Gastroesophageal sphincter (tissue), 4 donors: ENCODE measurements around a stretch of chr17.

DNA sequence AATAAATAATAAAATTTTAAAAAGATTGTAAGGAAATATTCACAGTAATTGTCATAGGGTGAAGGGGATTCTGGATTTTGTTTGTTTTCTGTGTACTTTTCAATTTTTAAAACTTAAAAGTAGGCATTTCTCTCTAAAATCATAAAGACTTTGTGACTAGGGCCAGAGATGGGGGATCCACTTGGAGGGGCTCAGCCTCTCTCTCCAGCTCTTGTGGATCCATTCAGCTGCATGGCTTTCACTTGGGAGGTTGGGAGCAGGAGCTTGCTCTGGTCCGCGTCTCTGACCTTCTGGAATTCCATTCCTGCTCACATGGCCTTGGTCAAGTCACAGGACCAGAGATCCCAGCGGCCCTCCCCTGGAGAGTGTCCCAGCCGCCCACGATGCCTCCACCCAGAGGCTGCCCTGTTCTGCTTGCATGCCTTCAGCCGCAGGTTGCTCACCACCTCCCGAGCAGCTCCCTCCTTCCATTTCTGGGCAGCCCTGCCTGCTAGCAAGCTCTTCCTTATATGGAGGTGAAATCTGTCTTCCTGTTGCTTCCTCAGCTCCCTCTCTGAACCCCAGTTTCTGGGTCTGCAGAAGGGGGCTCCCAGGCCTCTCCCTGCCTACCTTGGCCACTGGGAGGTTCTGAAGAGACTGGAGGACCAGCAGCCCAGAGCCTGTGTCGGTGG is 32.5 kb downstream of the RAI1 start:
- PRO-cap, result unidirectional peak, minus-strand start at position 402 of the sequence
- RAMPAGE, long total RNA, 4 experiments, result no peak in any of the 4 experiments

GRCh38 chr17:17782635-17783067 is 54.1 kb downstream of the SREBF1 start:
- PRO-cap, result no peak
- RAMPAGE, long total RNA, 4 experiments, result no peak in any of the 4 experiments

DNA sequence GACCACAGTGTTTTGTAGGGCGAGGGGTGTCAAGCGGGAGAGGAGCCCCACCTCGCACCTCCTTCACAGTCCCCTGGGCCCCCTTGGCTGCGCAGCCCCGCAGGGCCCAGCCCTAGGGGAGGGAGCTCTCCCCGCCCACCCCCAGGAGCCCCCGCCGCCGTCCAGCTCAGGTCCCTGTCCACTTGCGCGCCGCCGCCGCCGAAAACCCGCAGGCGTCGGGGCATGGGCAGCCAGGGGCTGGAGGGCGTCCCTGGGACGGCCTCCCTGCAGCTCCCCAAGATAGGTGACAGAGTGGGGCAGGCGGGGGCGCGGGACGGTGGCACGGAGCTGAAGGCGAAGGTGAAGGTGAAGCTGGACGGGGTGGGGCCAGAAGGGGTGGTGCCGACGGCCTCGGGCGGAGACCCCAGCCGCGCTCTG is 27.3 kb downstream of the SREBF1 start:
- PRO-cap, result no peak
- RAMPAGE, long total RNA, 4 experiments, result no peak in any of the 4 experiments

DNA sequence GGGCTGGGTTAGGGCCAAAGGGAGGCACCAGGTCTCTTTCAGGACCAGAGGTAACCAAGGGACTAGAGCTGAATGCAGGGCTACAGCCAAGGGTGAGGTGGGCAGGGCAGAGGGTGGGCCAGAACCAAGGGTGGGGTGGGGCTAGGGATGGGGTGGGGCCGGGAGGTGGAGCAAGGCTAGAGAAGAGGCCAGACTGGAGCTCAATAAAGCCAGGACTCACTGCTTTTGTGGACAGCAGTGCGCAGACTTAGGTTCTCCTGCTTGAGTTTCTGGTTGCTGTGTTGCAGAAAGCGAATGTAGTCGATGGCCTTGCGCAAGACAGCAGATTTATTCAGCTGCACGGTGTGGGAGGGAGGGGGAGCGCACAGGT is 18.8 kb downstream of the SREBF1 start:
- PRO-cap, result no peak
- RAMPAGE, long total RNA, 4 experiments, result no peak in any of the 4 experiments

GRCh38 chr17:17837278-17837821 is 564 bp upstream of the SREBF1 start:
- PRO-cap, result bidirectional peak, plus-strand start at chr17:17837671, minus-strand start at chr17:17837513
- RAMPAGE, long total RNA, 4 experiments, result no peak in any of the 4 experiments

GRCh38 chr17:17924911-17925768 is 47.1 kb downstream of the TOM1L2 start:
- PRO-cap, result no peak
- RAMPAGE, long total RNA, 4 experiments, result no peak in any of the 4 experiments

GRCh38 chr17:18067179-18067748 is 20.5 kb upstream of the DRG2 start:
- PRO-cap, result no peak
- RAMPAGE, long total RNA, 4 experiments, result no peak in any of the 4 experiments

DNA sequence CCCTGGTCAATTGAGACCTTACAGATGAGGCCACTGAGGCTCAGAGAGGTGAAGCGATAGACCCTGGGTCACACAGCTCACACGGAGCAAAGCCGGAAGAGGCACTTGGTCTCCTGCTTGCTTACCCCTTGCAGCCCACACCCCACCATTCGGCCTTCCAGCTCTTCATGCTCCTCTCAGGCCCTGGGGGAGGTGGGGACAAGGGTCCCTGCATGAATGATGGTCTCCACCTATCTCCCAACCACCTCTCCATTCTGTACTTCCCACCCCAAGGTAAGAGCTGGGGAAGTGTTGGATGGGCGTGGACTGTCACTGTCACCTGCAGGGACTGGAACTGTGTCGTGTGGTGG is 5.2 kb upstream of the ALKBH5 start:
- PRO-cap, result no peak
- RAMPAGE, long total RNA, 4 experiments, result no peak in any of the 4 experiments

GRCh38 chr17:18188116-18188892 is 4.7 kb downstream of the ALKBH5 start:
- PRO-cap, result no peak
- RAMPAGE, long total RNA, 4 experiments, result no peak in any of the 4 experiments

DNA sequence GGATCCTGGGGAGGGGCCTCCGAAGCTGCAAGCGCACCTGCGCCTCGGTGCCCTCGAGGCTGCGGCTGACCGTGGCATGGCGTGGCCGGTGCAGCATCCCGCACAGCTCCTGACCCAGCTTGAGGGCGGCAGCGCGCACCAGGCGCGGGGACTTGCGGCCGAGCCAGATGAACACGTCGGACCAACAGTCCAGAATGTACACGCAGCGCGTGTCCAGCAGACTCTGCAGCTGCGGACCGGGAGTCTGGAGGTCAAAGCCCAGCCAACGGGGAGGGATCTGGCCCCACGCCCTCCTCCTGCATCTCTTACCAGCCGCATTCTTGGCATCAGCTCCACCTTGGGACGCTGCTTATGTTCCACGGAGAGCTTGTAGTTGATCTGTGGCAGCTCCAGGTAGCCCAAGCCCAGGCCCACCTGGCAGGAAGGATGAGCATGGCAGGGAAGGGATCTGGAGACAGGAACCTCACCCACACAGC is 10.9 kb downstream of the FLII start:
- PRO-cap, result unidirectional peak, minus-strand start at position 225 of the sequence
- RAMPAGE, long total RNA, 4 experiments, result no peak in any of the 4 experiments

GRCh38 chr17:18855684-18856498 is 2.0 kb upstream of the PRPSAP2 start:
- PRO-cap, result bidirectional peak, plus-strand start at chr17:18856341, minus-strand start at chr17:18856170
- RAMPAGE, long total RNA, 4 experiments, result no peak in any of the 4 experiments

GRCh38 chr17:18981259-18982587 is 22.8 kb downstream of the FAM83G start:
- PRO-cap, result no peak
- RAMPAGE, long total RNA, 4 experiments, result no peak in any of the 4 experiments

GRCh38 chr17:19002966-19003646 is 1.5 kb downstream of the FAM83G start:
- PRO-cap, result no peak
- RAMPAGE, long total RNA, 4 experiments, result no peak in any of the 4 experiments

DNA sequence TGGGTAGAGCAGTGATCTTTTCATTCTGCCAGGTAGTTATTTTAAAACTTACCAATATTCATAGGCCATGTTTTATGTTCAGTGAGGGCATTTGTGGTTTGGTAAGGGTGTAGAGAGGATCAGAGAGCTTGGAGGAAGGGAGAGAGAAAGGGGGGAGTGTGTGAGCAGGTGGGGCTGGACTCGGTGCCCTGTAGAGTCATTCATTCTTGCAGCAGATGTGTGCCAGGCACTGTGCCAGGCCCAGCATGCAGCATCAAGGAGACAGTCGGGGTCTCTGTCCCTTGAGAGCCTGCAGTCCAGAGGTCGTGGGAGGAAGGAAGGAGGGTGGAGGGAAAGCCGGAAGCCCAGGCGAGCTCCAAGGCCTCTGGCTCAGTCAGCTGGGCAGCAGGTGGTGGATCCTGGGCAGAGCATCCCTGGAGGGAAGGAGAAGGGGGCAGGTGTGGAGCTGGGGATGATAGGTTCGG is 27.4 kb downstream of the EPN2 start:
- PRO-cap, result no peak
- RAMPAGE, long total RNA, 4 experiments, result no peak in any of the 4 experiments

GRCh38 chr17:19270756-19271581 is 33.8 kb downstream of the EPN2 start:
- PRO-cap, result no peak
- RAMPAGE, long total RNA, 4 experiments, result no peak in any of the 4 experiments

DNA sequence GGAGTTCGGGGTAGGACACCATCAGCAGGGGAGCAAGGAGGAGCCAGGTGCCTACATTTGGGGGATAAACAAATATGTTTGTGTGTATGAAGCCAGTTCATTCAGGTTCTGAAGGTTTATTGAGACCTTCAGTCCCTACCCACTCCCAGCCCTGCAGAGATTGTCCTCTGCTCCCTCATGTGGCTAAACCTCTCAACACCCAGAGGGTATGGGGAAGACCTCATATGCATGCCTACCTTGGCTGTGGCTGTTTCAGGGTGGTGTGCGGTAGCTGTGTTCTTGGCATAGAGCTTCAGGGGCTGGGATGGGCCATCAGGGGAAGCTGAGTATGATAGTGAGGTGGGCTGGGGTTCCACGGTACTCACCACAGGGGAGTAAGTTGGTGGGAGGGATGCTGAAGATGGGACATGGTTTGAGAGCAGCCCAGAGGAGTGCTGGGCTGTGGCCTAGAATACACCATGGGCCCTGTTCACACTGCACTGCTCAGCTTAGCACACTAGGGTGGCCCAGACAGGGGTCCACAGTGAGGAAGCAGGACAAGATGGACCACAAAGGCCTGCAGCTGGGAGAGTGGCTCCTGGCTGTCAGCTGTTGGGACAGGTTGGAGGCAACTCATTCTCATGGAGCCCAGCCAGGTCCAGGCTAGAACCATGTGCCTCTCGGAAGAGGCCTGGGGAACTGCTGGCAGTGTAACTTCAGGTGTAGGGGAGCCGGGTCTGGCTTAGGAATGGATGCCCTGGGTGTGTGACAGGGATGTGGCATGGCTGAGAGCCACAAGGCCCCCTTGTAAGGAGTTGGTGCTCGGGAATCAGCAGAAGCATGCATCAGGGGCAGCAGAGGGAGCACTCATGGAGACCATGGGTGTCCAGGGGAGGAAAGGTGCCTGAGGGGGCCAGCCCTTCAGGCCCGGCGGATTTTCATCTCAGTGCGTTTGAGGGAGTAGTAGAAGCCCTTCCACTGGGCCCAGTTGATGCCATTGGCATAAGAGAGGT is 3.1 kb downstream of the MFAP4 start:
- PRO-cap, result no peak
- RAMPAGE, long total RNA, 4 experiments, result no peak in any of the 4 experiments

DNA sequence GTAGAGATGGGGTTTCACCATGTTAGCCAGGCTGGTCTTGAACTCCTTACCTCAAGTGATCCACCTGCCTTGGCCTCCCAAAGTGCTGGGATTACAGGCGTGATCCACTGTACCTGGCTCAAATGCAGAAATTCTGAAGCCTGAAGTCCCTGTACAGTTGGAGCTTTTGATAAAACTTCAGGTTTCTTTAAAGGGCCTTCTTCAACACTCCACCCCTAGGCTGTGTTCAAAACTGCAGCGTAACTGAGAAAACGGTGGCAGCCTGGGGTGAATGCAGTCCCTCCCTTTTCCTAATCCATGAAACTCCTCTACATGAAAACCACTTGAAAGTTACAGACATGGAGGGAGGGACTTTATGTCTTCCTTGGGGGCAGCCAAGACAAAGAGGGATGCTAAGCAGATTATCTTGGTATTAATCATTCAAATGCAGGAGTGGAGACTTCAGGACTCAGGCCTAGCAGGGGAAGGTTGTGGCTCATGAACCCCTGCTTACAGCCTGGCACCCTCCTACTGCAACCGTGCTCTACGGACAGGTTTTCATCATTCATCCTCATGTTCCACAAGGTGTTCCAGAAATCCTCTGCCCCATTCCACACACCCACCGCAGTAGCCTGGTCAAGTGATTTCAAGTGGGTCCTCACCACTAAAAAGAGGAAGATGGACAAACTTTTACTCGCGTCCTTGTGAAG is 46.8 kb downstream of the RNF112 start:
- PRO-cap, result no peak
- RAMPAGE, long total RNA, 4 experiments, result no peak in any of the 4 experiments

- PRO-cap, result no peak
- RAMPAGE, long total RNA, 4 experiments, result no peak in any of the 4 experiments
These were observed 45.7 kb upstream of the SLC47A1 start for GRCh38 chr17:19487933-19488470.

DNA sequence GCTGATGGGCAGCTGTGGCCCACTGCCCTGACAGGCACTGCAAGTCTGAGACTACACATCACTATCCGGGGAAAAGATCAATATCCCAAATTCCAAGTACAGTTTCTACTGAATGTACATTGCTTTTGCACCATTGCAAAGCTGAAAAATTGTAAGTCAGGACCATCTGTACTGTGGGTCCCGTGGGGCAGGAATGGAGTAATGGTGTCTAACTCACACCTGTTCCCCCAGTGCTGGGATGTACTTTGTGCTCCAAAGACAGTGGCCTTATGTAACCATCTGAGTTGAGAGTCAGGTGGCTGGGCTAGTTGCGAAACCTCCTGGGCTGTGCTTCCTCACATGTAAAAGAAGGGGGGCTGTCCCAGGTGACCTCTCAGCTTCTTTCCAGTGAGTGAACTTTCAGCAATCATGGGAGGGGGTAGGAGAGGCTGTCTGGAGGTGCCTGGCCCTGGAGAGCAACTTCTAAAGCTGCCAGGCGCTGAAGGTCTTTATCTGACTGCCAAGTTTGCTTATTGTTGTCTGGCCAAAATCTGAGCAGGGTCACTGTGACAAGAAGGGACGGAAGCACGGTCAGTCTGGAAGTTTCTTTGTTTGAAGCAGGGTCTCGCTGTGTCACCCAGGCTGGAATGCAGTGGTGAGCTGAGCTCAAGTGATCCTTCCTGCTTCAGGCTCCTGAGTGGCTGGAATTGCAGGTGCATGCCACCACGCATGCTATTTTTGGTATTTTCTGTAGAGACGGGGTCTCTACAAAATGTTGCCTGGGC is 4.9 kb downstream of the SLC47A1 start:
- PRO-cap, result no peak
- RAMPAGE, long total RNA, 4 experiments, result no peak in any of the 4 experiments

DNA sequence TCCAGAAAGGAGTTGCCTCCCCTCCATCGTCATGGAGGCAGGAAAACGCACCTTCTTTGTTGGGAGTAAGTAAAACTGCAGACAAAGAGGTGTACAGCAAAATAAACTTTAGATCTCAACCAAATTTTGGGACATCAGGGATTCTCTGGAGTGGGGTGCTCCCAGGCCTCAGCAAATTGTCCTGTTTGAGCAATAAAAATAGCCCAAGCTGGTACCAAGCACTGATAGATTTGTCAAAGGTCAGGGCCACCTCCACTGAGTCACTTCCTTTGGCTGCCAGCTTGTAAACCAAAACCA is 1.6 kb upstream of the ALDH3A2 start:
- PRO-cap, result no peak
- RAMPAGE, long total RNA, 4 experiments, result no peak in any of the 4 experiments